ENCODE data around the gene GOLGA6L24.

- PRO-cap, 2 experiments: no peak in any of the 2 experiments
Observed at GRCh38 chr15:27054387-27054923, 83.5 kb downstream of the GABRG3 start.

GRCh38 chr15:28096891-28097368 is 2.2 kb downstream of the OCA2 start:
- PRO-cap, 2 experiments: no peak in any of the 2 experiments

- PRO-cap, 2 experiments: no peak in any of the 2 experiments
Observed at GRCh38 chr15:28160422-28161169, 61.5 kb upstream of the OCA2 start.

- PRO-cap, 2 experiments: no peak in any of the 2 experiments
Observed at GRCh38 chr15:28299250-28299633, 22.7 kb downstream of the HERC2 start.

GRCh38 chr15:28358025-28358304 is at the start of gene GOLGA6L24:
GOLGA6L24 (minus strand) TSS chr15:28358084.
- PRO-cap, 2 experiments: no peak in any of the 2 experiments

GRCh38 chr15:29267648-29268098 is 1.9 kb downstream of the NSMCE3 start:
- PRO-cap, 2 experiments: no peak in any of the 2 experiments

- PRO-cap, 2 experiments: no peak in any of the 2 experiments
Observed at GRCh38 chr15:29490292-29490491, 80.6 kb downstream of the ENTREP2 start.

DNA sequence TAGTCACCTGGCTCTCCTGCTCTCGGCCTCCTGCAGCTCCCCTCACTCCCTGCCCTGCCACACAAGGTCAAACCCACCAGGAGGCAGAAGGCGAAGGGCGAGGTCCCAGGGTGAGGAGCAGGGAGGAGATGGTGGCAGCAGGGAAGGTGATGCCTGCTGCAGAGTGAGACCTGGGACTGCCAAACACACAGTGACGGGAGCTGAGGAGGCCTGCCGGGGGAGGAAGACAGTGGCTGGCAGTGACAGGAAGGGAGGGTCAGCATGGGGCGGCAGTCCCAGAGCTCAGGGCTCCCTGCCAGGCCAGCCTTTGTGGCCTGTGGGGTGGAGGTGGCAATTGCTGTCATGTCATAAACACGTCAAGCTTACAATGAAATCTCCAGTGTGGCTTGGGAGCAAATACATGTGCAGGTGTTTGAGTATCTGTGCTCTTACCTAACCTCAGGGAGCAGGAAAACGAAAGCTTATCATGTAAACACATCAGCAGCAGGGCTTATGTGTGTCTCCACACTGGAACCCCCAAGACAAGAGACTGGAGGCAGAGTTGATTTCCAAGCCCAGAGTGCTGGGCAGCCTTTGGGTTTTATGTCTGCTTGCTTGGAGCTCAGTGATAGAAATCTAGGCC is 107.3 kb upstream of the ENTREP2 start:
- PRO-cap, 2 experiments: peak in 1 of 2 experiments; most common minus-strand start position 195 of the sequence (in 1)

DNA sequence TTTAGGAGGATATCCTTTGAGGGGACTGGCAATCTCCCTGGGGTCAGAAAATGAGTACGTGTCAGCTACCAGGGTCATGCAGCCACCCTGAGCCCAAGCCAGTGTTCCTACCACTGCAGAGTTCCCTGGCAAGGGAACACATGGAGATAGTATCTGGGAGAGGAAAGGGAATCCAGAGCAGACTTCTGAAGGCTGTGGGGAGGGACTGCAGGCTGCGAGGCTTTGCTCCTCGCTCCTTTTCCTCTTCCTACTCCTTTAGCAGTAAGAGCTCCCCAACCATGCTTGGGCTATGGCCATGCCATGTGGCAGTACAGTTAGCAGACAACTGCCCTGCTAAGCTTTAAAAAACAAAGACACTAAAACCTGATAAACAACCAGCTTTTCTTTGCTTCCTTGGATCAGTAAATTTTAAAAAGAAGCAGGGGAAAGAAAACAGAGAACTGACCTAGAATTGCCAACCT is 63.0 kb upstream of the TJP1 start:
- PRO-cap, 2 experiments: no peak in any of the 2 experiments

DNA sequence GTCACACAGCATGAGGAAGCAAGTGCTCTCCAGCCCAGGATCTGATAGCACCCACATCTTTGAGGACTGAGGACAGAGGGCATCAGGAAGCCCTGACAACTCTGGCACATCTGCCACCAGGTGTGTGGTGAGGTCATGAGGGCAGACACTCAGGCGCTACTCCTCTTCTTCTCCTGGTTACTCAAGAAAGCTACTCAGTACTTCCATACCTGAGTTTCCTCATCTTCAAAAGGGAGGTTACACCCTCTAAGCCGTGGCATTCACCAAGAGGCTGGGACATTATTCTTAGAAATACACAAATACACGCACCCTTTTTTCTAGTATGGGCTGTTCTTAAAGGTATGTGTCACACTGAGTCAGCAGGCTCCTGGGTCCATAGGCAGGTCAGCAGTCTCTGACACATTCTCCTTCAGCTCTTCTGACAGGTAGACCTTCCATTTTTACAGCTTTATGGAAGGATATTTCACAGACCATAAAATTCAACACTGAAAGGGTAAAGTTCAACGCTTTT is 103.1 kb upstream of the TJP1 start:
- PRO-cap, 2 experiments: no peak in any of the 2 experiments

GRCh38 chr15:29985382-29985646 is 97.4 kb upstream of the GOLGA8J start:
- PRO-cap, 2 experiments: no peak in any of the 2 experiments

DNA sequence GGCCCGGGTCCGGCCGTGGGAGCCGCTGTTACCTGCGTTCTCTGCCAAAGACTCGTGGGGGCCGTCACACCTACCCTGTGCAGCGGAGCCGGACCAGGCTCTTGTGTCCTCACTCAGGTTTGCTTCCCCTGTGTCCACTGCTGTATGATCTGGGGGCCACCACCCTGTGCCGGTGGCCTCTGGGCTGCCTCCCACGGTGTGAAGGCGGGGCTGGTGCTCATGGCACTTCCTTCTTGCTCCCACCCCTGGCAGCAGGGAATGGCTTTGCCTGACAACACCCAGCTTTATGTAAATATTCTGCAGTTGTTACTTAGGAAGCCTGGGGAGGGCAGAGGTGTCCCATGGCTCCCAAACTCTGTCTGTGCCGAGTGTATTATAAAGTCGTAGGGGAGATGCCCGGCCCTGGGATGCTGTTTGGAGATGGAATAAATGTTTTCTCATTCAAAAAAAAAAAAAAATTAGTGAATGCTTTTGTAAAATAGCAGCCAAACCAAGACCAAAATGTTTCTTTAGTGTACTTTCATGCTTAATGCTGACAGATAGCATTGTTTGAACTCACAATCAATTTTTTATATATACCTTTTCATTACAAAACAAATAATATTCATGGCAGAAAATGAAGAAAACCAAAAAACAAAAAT is 37.0 kb upstream of the GOLGA8J start:
- PRO-cap, 2 experiments: no peak in any of the 2 experiments

GRCh38 chr15:30484340-30484730 is 67.5 kb upstream of the GOLGA8Q start:
- PRO-cap, 2 experiments: no peak in any of the 2 experiments

DNA sequence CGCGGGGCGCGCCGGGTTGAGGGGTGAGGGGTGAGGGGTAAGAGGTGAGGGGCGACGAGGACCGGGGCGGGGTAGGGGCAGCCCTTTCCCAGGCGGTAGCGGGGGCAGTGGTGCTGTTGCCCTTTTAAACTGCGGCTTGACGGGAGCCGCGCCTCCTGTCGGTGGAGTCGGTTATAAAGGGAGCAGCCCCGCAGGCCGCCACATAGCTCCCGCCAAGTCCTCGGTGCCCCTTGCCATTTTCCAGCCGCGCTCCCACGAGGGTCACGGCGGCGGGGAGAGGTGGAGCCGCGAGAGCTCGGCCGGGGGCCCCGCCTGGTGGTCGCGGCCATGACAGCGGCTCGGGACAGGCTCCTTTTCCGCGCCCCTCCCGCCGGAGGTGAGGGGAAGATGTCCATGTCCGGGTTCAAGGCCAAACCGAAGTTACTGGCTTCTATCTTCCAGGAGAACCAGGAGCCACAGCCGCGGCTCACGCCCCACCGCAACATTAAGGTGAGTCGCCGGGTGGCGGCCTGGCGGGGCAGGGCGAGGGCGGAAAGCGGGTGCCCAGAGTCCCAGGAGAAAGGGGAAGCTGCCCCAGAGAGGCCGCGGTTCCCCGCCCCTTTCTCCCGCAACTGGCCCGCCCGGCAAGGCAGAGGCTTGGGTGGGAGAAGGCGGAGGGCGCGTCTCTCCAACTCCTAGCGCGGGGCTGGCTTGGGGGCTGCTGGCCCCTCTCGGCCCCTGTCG is 20.8 kb downstream of the GOLGA8Q start:
- PRO-cap, 2 experiments: no peak in any of the 2 experiments

- PRO-cap, 2 experiments: no peak in any of the 2 experiments
Observed at GRCh38 chr15:30923373-30923878, 19.7 kb downstream of the FAN1 start.

DNA sequence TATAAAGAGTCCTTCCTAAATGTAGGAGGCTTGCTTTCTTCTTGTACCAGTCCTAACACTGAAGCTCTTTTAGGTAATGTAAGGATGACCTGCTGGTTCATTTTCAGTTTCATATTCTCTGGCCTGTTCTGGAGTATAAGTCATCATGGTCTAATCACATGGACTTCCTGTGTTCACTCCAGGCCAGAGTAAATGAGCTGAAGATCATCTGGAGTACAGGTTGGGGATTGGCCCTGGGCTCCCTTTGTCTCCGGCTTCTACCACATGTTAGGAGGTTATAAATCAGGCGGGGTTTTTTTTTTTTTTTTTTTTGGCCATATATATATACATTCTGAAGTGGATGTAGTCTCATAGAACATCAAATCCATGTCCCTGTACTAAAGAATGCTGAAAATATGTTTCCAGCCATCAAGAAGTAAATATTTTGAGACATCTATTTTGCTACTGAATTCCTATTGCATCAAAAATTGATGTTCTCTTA is 40.3 kb upstream of the MTMR10 start:
- PRO-cap, 2 experiments: no peak in any of the 2 experiments

GRCh38 chr15:31081086-31082070 is 20.1 kb downstream of the TRPM1 start:
- PRO-cap, 2 experiments: no peak in any of the 2 experiments

GRCh38 chr15:31163796-31164337 is 62.3 kb upstream of the TRPM1 start:
- PRO-cap, 2 experiments: no peak in any of the 2 experiments

GRCh38 chr15:31300085-31300618 is 26.5 kb upstream of the KLF13 start:
- PRO-cap, 2 experiments: no peak in any of the 2 experiments

GRCh38 chr15:31354690-31355553 is 28.3 kb downstream of the KLF13 start:
- PRO-cap, 2 experiments: no peak in any of the 2 experiments